B cell (primary cell): ENCODE results near the genes TPSAB1, PERCC1 and CLCN7.

- PRO-cap: no peak
- CAGE, long polyA plus RNA: no peak
Observed at GRCh38 chr16:980332-980725, 1.2 kb upstream of the SOX8 start.

- PRO-cap: no peak
- CAGE, long polyA plus RNA: no peak
Observed at GRCh38 chr16:1048477-1048905, 24.1 kb upstream of the SSTR5 start.

GRCh38 chr16:1090162-1090802 lies 5.8 kb downstream of the C1QTNF8 start:
- PRO-cap: no peak
- CAGE, long polyA plus RNA: no peak

DNA sequence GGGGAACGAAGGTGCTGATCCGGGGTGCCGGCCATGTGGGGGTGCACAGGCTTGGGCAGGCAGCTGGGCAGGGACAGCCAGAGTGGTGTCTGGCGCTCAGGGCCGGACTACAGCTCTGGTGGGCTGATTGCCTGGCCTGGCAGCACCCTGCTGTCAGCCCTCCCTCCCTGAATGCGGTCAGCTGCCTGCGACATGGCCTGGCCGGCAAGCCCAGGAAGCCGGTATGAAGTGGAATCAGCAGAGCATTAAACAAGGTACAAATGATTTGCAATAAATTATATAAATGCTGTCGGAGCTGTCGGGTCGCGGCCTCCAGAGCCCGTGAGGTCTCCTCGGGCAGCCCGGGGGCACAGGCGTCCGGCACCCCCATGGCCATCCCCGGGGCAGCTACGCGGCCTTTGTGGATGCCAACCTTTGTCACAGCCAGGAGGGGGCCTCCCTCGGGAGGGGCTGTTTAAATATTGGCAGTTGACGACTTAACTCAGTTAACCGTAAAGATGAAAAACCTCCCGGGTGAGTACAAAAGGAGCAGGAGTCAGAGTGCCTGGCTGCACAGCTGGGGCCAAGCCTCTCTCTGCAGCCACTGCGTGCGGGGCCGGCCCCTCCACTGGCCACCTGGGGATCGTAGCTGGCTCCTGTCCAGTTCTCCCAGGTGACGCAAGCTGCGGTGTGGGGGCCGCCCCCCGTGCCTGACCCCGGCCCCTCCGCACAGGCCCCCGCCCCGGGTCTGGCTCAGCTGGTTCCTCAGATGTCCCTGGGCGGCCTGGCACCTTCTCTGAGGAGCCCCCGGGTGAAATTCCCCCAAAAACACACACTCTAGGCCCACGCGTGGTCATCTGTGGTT lies 7.7 kb upstream of the CACNA1H start:
- PRO-cap: no peak
- CAGE, long polyA plus RNA: no peak

DNA sequence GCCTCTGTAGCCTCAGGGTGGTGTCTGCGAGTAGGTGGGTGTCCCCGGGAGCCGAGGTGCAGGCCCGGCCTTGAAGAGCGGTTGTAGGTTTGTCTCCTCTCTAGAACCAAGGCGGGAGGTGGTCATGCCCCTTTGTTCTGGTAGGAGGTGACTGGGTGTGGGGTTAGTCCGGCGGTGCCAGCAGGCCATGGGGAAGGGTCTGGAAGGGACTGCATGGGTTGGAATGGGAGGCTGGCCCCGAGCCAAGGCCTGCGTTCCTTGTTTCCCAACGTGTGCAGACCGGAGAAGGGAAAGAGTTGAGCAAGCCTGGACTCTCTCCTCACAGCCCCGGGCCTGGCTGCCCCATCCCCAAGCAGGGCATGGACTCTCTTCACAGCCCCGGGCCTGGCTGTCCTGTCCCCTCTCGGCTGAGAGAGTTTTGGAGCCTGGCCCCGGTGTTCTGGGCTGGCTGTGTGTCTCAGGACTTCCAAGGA lies 2.4 kb downstream of the CACNA1H start:
- PRO-cap: no peak
- CAGE, long polyA plus RNA: no peak

- PRO-cap: no peak
- CAGE, long polyA plus RNA: no peak
Observed at GRCh38 chr16:1164603-1165180, 11.8 kb downstream of the CACNA1H start.

DNA sequence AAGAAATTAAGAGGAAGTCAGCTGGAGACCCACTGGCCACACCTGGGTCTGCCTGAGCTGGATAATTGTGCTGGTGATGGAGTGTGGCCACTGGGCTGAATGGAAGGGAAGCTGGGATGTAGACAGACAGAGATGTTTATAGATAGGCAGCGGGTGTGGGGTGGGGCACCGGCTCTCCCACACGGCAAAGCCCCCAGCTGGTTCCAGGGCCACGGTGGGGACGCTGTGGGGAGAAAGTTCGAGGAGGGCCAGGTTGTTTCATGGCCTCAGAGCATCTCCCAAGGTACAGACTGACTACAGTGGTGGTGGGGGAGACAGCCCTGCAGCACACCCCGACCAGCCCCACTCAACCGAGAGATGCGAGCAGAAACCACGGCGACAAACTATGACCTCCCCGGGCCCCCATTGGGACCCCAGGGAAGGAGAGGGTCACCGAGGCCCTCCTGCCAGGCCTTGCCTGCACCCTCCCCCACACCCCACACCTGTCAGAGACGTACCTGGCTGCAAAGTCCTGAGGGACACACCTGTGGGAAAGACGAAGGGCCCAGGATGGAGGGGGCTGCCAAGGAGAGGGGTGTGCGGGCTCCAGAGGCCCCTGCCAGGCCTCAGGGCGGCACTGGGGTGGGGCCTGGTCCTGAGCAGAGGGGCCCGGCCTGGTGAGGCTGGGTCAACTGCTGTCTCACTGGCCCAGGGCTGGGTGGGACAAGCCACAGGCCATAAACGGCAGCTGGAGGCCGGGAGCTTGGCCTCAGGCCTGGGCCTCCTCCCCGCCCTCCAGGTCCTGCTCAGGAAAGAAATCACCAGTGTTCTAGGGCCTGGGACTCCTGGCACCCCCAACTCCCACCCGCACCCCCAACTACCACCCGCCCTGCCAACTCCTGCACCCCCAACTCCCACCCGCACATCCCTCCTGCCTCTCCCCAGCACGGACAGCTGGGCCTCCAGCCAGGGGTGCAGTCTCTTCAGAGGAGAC lies 677 bp downstream of the TPSG1 start:
- PRO-cap: no peak
- CAGE, long polyA plus RNA: no peak

- PRO-cap: no peak
- CAGE, long polyA plus RNA: no peak
Observed at GRCh38 chr16:1240439-1240998, at the start of gene TPSAB1. TPSAB1 (plus strand) TSS chr16:1240705.

- PRO-cap: no peak
- CAGE, long polyA plus RNA: no peak
Observed at GRCh38 chr16:1256497-1256880, 620 bp downstream of the TPSD1 start.

GRCh38 chr16:1289132-1289747 lies 20.2 kb upstream of the UBE2I start:
- PRO-cap: no peak
- CAGE, long polyA plus RNA: no peak

DNA sequence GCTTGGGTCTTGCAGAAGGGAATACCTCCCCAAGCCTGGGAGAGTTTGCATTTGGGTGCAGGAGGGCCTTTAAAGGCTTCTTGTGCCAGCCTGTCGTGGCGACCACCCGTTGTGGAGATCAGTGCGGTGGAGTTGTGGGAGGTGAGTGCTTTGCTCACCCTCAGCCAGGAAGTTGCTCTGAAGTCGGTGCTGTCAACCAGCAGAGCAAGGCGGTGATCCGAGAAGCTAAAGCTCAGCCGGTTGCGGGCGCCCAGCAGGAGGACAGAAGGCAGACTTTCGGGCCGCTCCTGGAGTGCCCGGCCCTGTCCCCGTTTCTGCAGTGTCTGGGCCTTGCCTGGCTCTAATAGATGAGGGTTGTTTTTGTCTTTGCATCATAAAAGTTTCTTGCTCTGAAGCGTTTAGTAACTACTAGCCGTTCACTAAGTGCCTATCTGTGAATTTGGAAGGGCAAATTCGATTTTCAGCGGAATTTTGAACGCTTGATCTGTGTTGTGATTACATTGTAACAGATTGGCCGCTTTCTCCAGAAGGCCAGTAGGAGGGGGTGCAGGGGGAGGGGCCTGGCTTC lies 1.5 kb downstream of the UBE2I start:
- PRO-cap: bidirectional peak, plus-strand start at position 112 of the sequence, minus-strand start at position 113 of the sequence
- CAGE, long polyA plus RNA: no peak

- PRO-cap: no peak
- CAGE, long polyA plus RNA: no peak
Observed at GRCh38 chr16:1343174-1343601, 8.5 kb downstream of the TSR3 start.

DNA sequence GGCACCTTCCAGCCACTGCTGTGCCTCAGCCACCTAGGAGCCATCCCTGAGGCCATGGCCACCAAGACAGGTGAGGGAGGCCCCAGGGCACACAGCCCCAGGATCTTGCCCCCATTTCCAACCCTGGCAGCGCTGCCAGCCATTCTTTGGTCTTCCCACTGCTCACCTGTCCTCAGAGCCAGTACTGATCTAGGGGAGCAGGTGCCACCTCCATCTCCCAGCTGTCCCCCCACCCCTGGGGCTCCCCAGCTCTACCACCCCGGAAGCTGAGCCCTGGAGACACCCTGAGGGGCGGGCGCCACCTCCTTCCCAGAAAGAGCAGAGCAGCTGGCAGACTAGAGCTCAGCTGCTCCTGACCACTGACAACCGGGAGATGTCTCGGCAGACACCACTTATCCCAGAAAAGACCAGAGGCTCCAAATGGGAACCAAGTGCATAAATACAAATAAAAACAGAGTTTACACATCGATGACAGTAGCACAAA lies 12.0 kb downstream of the GNPTG start:
- PRO-cap: no peak
- CAGE, long polyA plus RNA: no peak

GRCh38 chr16:1370226-1370539 lies 18.5 kb downstream of the GNPTG start:
- PRO-cap: no peak
- CAGE, long polyA plus RNA: no peak

GRCh38 chr16:1430595-1431204 lies at the start of gene PERCC1:
PERCC1 (plus strand) TSS chr16:1431078.
- PRO-cap: no peak
- CAGE, long polyA plus RNA: no peak

- PRO-cap: no peak
- CAGE, long polyA plus RNA: no peak
Observed at GRCh38 chr16:1471872-1472337, 2.9 kb downstream of the CLCN7 start.

- PRO-cap: no peak
- CAGE, long polyA plus RNA: no peak
Observed at GRCh38 chr16:1473941-1474870, 622 bp downstream of the CLCN7 start.

DNA sequence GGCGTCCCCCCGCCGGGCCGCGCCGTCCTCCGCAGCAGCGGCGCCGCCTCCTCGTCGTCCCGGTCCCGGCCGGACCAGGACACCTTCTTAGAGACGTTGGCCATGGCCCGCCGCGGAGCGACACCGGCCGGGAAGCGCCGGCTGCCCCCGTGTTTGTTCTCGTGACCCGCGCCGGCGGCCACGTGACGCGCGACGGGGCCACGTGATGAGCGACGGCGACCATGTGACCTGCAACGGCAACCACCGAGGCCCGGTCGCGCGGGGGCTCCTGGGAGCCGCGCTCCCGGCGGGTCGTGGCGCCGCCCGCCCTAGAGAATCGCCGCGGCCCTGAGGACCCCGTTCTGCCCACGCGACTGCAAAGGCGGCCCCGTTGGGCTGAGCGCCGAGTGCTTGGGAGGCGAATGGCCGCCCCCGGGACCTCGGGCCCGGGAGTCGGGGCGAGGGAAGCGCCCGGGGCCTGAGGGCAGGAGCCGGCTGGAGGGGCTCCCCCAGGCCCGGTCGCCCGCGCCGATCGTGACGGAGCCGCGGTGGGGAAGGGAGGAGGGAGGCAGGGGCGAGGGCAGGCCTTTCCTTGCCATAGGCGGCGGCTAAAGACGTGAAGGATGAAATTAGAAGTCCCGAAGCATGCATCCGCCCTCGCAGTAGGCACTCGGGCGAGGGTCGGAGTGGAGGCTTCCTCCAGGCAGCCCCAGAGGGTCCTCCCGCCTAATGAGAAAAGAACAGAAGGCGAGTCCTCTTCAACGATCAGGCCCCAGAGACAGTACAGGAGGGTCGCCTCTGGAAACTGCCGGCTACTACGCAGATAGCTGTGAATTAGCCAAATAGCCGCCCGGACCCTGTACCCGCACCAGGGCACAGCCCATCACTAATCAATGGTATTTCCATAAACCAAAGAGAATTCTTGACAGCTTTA lies at the start of gene CLCN7:
TSS of gene CLCN7 (minus strand) at position 158 of the 913 bp plus-strand sequence.
- PRO-cap: bidirectional peak, plus-strand start at position 253 of the sequence, minus-strand start at position 155 of the sequence; bidirectional peak, plus-strand start at position 641 of the sequence, minus-strand start at position 515 of the sequence
- CAGE, long polyA plus RNA: no peak

- PRO-cap: no peak
- CAGE, long polyA plus RNA: no peak
Observed at GRCh38 chr16:1699008-1699849, 6.8 kb upstream of the MAPK8IP3 start.

- PRO-cap: no peak
- CAGE, long polyA plus RNA: no peak
Observed at GRCh38 chr16:1773889-1774411, 1.0 kb upstream of the MRPS34 start.